Lower leg skin (tissue), 2 donors: ENCODE measurements around a stretch of chr3.

DNA sequence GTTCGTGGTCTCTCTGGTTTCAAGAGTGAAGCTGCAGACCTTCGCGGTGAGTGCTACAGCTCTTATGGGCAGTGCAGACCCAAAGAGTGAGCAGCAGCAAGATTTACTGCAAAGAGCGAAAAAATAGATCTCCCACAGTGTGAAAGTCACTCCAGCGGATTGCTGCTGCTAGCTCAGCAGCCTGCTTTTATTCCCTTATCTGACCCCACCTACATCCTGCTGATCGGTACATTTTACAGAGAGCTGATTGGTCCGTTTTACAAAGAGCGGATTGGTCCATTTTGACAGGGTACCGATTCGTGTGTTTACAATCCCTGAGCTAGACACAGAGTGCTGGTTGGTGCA is 12.9 kb upstream of the CCDC50 start:
- PRO-cap: no peak
- RAMPAGE, long total RNA, 2 experiments: no peak in any of the 2 experiments

DNA sequence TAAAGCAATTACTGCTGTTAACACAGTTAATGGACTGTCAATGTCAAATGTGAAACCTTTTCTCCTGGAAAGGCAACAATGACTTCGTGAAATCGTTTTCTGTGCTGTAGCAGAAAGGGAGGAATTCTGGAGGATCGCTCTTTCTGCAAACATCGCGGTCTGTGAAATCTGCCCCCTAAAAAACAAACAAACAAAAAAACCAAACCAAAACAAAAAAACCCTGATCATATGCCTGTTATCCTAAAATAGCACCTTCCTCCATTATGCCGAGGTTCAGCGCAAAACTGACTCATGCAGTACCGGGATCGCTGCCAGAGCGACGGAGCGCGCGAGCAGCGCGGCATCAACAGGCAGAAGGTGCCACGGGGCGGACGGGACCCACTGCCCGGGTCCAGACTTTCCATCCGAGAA is 156.2 kb downstream of the FGF12 start:
- PRO-cap: no peak
- RAMPAGE, long total RNA, 2 experiments: no peak in any of the 2 experiments

GRCh38 chr3:192867631-192868433 is 49.8 kb downstream of the MB21D2 start:
- PRO-cap: no peak
- RAMPAGE, long total RNA, 2 experiments: no peak in any of the 2 experiments

- PRO-cap: no peak
- RAMPAGE, long total RNA, 2 experiments: no peak in any of the 2 experiments
Observed at GRCh38 chr3:192892879-192893439, 24.7 kb downstream of the MB21D2 start.

DNA sequence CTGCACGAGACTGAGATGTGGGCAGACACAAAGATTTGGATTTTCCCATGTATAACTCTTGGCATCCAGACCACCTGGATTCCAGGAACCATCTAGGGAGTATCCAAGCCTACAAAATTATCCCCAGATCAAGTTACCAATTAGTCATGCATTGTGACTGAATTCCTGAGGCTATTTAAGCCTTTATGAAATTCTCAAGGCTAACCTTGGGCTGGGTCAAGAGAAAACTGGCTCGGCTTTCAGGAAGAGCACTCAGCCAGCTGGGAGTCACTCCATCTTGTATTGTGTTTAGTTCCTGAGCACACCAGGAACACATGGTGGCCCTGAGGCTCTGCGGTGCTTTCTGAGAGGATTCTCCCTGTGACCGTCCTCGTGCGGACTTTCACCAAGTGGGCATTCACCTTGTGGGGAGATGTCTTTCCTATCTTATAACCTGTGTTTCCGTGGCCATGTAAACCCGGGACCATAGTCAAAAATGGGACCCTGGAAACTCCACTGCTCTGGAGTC is 13.5 kb upstream of the ATP13A5 start:
- PRO-cap: no peak
- RAMPAGE, long total RNA, 2 experiments: no peak in any of the 2 experiments

- PRO-cap: no peak
- RAMPAGE, long total RNA, 2 experiments: no peak in any of the 2 experiments
Observed at GRCh38 chr3:193870256-193871131, 265.5 kb upstream of the HES1 start.

GRCh38 chr3:194126558-194126895 is 9.4 kb upstream of the HES1 start:
- PRO-cap: no peak
- RAMPAGE, long total RNA, 2 experiments: no peak in any of the 2 experiments

DNA sequence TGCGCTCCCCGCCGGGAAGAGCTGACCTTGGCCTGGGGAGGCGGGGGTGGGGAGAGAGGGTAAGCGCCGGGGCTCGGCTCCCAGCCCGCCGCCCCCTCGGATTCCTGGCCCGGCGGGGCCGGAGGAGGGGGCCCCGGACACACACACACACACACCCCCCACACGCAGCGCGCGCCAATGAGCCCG is 1.3 kb upstream of the HES1 start:
- PRO-cap: bidirectional peak, plus-strand start at position 30 of the sequence, minus-strand start outside the sequence
- RAMPAGE, long total RNA, 2 experiments: no peak in any of the 2 experiments

GRCh38 chr3:194268355-194268554 is 82.9 kb downstream of the CPN2 start:
- PRO-cap: no peak
- RAMPAGE, long total RNA, 2 experiments: no peak in any of the 2 experiments

- PRO-cap: unidirectional peak, minus-strand start at chr3:194277624
- RAMPAGE, long total RNA, 2 experiments: no peak in any of the 2 experiments
Observed at GRCh38 chr3:194276863-194278255, 73.8 kb downstream of the CPN2 start.

DNA sequence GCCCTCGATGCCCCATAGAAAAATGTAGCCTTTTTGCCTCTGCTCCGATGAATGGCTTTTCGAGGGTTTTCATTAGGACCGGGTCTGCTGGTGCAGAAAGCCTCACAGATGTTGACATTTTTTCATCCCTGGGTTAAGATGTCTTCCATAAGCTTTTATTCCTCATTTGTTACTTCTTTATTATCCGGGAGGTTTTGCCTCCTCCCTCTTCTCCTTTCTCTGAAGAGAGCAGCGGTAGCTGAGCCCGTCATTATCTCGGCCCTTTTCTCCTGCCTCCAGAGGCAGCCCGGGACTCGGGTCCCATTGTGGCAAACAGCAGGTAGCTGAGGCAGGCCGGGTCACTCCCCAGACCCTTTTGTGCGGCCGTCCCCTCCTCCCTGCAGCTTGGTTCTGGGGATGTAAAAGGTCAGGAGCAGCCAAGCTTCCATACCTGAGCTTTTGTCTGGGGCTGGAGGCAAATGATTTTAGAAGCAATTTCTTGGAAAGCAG is 64.4 kb downstream of the CPN2 start:
- PRO-cap: no peak
- RAMPAGE, long total RNA, 2 experiments: no peak in any of the 2 experiments

- PRO-cap: no peak
- RAMPAGE, long total RNA, 2 experiments: no peak in any of the 2 experiments
Observed at GRCh38 chr3:194312156-194312475, 39.0 kb downstream of the CPN2 start.

DNA sequence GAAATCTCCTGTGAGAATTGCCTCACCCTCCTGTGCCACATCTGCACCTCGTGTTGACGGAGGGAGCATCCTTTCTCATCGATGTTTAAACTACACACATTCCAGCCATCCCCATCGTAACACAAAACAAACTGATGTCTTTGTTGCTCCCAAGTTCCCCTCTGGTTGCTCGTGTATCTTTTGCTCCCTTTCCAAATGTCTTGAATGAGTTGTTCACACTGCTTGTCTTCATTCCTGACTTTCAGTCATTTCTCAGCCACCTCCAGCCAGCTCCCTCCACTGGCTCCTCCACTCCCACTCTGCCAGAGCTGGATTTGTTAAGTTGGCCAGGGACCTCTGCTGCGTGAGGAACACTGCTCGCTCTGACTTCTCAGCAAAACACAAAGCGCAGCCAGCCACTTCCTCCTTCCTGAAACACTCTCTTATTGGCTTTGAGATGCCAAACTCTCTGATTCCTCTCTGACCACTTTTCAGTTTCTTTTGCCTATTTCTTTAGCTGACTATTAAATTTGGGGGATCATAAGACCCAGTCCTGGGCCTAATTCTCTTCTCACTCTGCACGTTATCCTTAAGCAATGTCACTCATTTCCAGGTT is 53.7 kb upstream of the ATP13A3 start:
- PRO-cap: no peak
- RAMPAGE, long total RNA, 2 experiments: no peak in any of the 2 experiments

DNA sequence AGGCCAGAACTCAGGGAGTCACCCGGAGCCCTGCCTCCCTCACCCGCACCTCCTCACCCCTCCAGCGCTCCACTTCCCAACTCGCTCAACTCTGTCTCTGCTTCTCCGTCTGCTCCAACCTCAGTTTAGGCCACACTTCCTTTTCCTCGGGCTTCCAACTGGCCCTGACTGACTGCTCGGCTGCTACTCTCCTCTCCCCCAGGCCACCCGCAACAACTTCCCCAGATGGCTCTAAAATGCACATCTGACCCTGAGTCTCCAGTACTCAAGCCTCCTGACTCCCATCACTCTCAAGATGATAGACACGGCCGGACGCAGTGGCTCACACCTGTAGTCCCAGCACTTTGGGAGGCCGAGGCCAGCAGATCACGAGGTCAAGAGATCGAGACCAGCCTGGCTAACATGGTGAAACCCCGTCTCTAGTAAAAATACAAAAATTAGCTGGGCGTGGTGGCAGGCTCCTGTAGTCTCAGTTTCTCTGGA is 23.5 kb downstream of the TMEM44 start:
- PRO-cap: no peak
- RAMPAGE, long total RNA, 2 experiments: no peak in any of the 2 experiments

GRCh38 chr3:194657352-194657939 is 14.5 kb downstream of the LSG1 start:
- PRO-cap: no peak
- RAMPAGE, long total RNA, 2 experiments: no peak in any of the 2 experiments

GRCh38 chr3:194715025-194715899 is 29.6 kb downstream of the FAM43A start:
- PRO-cap: no peak
- RAMPAGE, long total RNA, 2 experiments: no peak in any of the 2 experiments

- PRO-cap: no peak
- RAMPAGE, long total RNA, 2 experiments: no peak in any of the 2 experiments
Observed at GRCh38 chr3:194779728-194780277, 94.1 kb downstream of the FAM43A start.

DNA sequence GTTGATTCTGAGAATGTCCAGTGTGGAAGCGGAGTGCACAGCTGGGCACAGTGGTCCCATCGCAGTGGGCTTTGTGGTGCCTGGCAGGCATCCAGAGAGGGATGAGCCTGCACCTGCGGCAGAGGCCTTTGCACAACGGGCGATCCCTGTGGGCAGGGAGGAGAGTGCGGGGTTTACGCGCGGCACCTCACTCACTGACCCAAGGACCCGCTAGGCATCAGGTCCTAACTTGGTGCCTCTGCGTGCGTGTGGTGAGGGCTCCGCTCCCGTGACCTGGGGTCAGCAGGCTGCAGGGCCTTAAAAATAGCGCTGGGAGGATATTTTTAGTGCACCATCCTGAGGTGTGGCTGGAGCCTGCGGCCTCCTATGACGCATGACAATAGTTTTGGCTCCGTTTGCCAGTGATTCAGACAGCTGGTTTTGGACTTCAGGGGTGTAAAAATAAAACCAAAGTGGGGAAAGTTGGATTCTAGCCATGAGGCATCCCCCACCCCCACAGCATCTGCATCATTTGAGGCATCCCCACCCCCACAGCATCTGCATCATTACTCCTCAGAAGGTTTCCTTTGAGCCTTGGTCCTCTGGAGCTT is 139.0 kb downstream of the FAM43A start:
- PRO-cap: no peak
- RAMPAGE, long total RNA, 2 experiments: no peak in any of the 2 experiments

DNA sequence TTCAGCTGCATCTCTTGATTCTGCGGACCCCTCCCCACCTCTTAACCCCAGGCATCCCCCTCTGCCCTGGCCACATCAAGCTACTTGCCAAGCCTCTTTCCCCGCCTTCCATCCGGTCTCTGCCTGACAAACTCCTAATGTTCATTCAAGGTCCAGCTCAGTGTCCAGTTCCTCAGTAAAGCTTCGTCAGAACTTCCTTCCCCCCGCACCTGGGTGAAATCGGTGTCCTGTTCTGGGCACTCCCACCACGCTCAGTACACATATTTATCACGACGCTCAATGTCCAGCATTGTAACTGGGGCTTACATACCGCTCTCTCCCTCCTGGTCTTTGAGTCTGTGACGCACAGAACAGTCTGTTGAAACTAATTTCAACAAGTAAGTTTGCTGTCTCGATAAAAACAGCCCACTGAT is 192.1 kb downstream of the FAM43A start:
- PRO-cap: no peak
- RAMPAGE, long total RNA, 2 experiments: no peak in any of the 2 experiments

- PRO-cap: no peak
- RAMPAGE, long total RNA, 2 experiments: no peak in any of the 2 experiments
Observed at GRCh38 chr3:195087086-195087288, 184.0 kb downstream of the XXYLT1 start.